ENCODE results near the genes POTEC, ANKRD30B and ROCK1.

- PRO-cap: no peak
- RRBS: 27% methylated on average over 2 of the region's 35 CpGs
Measured at GRCh38 chr18:13447269-13448483, 229.1 kb downstream of the LDLRAD4 start.

- PRO-cap: no peak
- RRBS: no CpG with 5 or more reads among the region's 6 CpGs
Measured at GRCh38 chr18:13499758-13500000, 226.7 kb downstream of the FAM210A start.

DNA sequence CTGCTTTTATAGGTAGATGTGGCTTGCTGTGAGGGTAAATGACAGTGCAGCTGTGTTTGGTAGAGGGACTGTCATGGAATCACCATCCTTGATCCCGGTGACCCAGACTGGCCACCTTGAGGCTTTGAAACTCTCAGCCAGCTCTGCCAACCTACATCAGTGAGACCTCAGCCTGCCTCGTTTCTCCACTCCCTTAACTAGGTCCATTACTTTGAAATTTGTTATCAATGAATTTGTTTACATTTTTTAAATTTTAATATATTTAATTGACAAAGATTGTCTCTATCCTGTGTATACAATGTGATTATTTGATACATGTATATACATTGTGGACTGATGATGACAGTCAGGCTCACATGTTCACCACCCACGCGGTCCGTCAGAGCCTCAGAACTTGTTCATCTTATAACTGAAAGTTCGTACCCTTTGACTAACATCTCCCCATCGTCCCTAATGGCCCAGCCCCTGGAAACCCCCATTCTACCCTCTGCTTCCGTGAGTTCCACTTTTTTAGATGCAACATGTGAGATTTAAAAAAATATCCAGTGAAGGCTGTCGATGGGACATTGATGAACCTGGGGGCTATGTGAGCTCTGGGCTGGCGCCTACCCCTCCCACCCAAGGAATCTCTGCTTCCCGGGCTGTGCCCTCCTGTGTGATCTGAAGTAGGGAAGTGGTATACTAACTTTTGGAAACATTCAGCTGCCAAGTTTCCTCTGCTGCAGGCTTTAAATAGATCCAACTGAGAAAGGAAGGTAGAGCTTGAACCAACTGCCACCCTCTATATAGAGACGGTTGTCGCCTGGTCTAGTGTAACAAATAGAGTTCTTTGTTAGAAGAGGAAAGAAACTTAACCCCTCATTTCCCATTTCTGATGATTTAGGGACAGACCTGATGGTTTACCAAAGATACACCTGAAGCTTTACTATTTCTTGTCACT lies 163.9 kb downstream of the FAM210A start:
- PRO-cap: no peak
- RRBS: no CpG with 5 or more reads among the region's 13 CpGs

- PRO-cap: no peak
- RRBS: no CpG with 5 or more reads among the region's 11 CpGs
Measured at GRCh38 chr18:13623335-13623840, 103.0 kb downstream of the FAM210A start.

- PRO-cap: no peak
- RRBS: no CpG with 5 or more reads among the region's 4 CpGs
Measured at GRCh38 chr18:13647617-13648077, 78.7 kb downstream of the FAM210A start.

- PRO-cap: no peak
- RRBS: no CpG with 5 or more reads among the region's 8 CpGs
Measured at GRCh38 chr18:13725422-13725779, 957 bp downstream of the FAM210A start.

GRCh38 chr18:13726815-13727606 lies 538 bp downstream of the RNMT start:
- PRO-cap: no peak
- RRBS: 2% methylated on average over 7 of the region's 42 CpGs

GRCh38 chr18:13763603-13764032 lies 37.1 kb downstream of the RNMT start:
- PRO-cap: no peak
- RRBS: no CpG with 5 or more reads among the region's 3 CpGs

DNA sequence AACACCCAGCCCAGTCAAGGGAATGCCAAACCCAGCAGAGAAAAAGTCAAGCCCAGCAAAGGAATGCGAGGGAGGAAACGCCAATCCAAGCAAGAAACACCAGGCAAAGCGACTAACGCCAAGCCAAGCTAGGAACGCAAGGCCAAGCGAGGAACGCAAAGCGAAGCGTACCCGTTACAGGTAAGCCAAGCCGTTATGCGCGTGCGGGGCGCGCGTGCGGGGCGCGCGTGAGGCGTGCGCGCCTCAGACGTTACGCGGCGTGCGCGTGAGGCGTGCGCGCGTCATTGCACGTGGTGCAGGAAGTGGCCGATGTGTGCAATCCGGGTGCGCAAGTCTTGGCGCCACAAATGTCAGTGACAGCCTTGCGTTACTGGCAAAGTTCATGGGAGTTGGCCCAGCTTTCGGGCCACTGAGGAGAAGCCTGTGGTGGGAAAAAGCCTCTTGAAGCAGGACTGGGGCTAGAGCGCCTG lies at the start of gene POTEC:
TSS of gene POTEC (minus strand) at position 197 of the 470 bp plus-strand sequence.
- PRO-cap: no peak
- RRBS: no CpG with 5 or more reads among the region's 42 CpGs

DNA sequence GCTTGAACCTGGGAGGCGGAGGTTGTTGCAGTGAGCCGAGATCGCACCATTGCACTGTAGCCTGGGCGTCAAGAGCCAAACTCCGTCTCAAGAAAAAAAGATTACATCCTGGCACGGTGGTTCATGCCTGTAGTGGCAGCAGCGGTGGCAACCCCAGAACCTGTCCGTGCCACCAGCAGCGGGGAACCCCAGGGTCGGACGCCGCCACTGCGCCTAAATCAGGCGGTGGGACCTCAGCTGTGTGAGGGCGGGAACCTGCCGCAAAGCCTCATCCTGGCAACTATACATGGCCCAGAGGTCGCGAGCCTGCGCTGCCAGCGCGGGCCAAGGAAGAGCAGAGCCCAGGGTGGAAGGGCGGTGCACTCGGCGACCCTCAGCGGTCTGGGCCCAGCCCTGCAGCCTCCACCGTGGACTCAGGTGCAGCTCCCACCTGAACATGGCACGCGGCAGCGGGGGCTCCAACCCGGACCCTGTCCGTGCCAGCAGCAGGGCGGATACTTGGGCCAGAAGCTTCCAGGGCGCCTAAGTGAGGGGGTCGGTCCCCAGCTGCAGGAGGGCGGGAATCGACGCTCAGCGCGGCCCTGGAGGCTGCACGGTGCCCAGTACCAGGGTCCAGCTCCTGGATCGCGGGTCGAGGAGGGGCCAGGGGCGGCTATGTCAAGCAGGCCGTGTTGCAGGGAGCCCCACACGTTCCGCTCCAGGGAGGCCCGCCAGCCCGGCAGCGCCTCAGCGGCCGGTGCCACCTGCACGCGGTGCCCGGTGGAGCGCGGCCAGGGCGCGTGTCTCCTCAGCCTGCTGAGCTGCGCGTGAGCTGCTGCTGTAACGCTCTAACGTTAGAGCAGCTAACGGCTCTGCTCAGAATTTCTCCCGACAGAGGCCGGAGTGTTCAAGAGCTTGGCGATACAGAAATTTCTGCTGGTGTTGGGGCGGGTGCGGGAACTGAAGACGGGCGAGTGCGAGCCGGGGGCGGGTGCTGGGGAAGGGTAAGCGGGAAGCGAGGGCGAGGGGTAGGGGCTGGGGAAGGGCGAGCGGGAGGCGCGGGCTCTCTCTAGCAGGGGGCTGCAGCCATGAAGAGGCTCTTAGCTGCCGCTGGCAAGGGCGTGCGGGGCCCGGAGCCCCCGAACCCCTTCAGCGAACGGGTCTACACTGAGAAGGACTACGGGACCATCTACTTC lies at the start of gene ANKRD30B:
TSS of gene ANKRD30B (plus strand) at position 820 of the 1,175 bp plus-strand sequence.
- PRO-cap: no peak
- RRBS: 18% methylated on average over 17 of the region's 89 CpGs

DNA sequence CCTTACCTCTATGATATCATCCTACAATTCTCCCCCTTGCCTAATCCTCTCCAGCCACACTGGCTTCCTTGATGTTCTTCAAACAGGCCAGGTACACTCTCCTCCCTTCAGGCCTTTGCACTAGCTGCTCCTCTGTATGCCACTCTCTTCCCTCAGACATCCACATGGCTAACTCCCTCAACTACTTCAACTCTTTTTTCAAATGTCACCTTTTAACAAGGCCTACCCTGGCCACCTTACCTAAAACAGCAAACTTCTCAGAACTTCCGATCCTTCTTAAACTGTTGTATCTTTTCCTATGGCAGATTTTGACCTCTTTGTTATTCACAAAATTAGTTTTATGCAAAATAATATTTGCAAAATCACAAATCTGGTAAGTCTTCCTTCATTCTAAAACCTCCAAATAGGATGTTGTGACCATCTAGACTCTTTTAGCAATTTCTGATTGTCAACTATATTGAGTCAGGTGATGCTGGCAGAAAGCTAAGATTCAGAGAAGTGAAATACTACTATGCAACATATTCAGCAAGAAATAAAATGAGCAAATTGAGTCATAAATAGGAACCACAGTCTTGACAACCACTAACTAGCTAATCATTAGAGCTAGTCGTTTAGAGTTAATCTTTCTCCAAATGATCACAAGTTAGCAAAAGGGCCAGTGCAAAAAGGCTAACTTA lies 54.7 kb downstream of the ROCK1 start:
- PRO-cap: no peak
- RRBS: no CpG with 5 or more reads among the region's 2 CpGs

DNA sequence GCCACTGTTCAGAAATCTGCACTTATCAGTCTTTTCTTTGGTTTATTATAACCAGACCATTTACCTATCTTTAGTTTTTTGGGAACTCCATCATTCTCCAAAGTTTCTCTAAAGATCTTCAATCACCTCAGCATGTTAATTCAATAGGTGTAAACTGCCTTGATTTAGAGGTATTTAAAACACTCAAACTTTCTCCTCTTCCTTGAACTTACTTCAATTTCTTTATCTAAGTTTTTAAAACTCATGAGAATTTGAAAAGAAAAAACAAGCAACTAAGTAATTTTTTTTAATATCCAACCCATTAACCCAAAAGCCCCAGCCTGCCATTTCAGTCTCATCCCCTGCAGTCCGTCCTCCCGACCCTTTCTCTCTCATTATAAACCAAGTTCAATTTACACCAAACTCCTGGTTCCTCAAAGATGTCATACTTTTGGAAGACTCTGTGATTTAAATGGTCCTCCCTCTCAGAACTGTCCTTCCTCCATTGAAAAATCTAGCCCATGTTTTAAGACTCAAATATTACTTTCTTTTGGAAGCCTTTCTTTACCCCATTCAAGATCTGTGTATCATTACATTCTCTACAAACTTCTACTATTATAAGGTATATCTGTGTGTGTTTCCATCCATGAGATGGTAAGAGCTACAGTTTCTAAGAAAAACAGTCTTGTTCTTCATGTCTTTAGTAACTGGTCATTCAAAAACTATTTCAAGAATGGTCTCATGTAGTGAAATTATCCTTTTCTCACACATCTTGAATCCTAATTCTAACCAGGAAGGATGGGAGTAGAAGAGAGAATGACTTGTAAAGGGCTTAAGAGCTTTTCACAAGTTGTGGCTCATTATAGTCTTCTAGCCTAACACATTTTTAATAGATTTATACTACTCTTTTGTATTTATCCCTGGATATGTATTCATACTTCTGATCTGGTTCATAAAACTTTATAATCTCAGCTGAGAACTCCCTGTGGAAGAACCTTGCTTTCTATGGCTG lies 47.5 kb downstream of the ROCK1 start:
- PRO-cap: no peak
- RRBS: no CpG with 5 or more reads among the region's 2 CpGs

- PRO-cap: bidirectional peak, plus-strand start at chr18:21112141, minus-strand start at chr18:21111793
- RRBS: under 1% methylated on average over 38 of the region's 51 CpGs
Measured at GRCh38 chr18:21111432-21111899, at the start of gene ROCK1. Gene ROCK1 (minus strand): TSS chr18:21111813.

GRCh38 chr18:21242906-21243659 lies 1.1 kb downstream of the GREB1L start:
- PRO-cap: no peak
- RRBS: 11% methylated on average over 9 of the region's 39 CpGs

DNA sequence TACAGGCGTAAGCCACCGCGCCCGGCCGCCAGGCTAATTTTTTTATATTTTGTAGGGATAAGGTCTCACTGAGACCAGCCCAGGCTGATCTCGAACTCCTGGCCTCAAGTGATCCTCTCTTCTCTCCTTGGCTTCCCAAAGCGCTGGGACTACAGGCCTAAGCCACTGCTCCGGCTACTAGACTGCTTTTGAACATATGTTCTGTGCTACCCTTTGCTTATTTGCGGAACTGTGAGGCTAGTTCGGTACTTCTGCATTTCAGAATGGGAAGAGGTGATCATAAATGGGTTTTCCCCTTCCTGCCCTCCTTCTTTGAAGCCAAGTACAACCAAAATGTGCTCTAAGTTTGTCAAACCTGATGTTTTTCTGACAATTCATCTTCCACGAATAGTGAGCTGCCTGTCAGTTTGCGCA lies 1.7 kb upstream of the ESCO1 start:
- PRO-cap: no peak
- RRBS: no CpG with 5 or more reads among the region's 12 CpGs

GRCh38 chr18:21669564-21670307 lies 34.8 kb downstream of the ABHD3 start:
- PRO-cap: no peak
- RRBS: no CpG with 5 or more reads among the region's 11 CpGs

- PRO-cap: no peak
- RRBS: no CpG with 5 or more reads among the region's 10 CpGs
Measured at GRCh38 chr18:21735613-21736161, 4.9 kb upstream of the MIB1 start.

- PRO-cap: no peak
- RRBS: no CpG with 5 or more reads among the region's 11 CpGs
Measured at GRCh38 chr18:21739600-21739966, 1.0 kb upstream of the MIB1 start.

- PRO-cap: bidirectional peak, plus-strand start at chr18:21741366, minus-strand start at chr18:21741278; bidirectional peak, plus-strand start at chr18:21741719, minus-strand start at chr18:21741659
- RRBS: 2% methylated on average over 44 of the region's 77 CpGs
Measured at GRCh38 chr18:21741317-21741883, 808 bp downstream of the MIB1 start.

DNA sequence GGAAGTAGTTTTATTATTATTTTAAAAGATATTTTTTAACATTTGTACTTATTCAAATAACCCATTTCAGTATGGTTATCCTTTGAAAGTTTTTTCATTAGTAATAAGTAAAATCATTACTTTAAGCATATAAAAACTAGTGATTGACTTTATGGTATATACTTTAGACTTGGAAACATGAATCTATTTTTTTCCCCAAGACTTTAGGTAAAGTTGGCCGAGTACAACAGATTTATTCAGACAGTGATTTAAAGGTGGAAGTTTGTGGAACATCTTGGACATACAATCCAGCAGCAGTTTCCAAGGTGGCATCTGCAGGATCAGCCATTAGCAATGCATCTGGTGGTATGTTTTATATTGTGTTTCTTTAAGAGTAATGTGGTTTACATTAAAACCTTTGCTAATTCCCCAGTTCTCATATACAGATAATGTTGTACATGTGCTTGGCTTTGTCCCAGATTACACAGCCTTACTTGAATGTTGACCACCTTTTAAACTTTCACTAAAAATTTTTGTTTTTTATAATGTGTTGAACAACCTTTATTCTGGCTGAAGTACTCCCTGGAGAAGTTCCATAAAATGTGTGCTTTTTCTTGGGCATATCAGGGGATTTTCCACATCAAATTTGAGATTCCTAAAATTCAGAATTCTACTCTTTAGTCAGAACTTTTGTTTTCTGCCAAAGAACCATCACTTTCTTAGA lies 57.4 kb downstream of the MIB1 start:
- PRO-cap: no peak
- RRBS: no CpG with 5 or more reads among the region's 1 CpG